Myometrial cell (primary cell): ENCODE results near the genes ODF3L1, ETFA, RCN2 and LINGO1.

GRCh38 chr15:75723792-75724318 lies at the start of gene ODF3L1:
TSS of gene ODF3L1 (plus strand) at chr15:75724041.
- RAMPAGE, long total RNA, result no peak

DNA sequence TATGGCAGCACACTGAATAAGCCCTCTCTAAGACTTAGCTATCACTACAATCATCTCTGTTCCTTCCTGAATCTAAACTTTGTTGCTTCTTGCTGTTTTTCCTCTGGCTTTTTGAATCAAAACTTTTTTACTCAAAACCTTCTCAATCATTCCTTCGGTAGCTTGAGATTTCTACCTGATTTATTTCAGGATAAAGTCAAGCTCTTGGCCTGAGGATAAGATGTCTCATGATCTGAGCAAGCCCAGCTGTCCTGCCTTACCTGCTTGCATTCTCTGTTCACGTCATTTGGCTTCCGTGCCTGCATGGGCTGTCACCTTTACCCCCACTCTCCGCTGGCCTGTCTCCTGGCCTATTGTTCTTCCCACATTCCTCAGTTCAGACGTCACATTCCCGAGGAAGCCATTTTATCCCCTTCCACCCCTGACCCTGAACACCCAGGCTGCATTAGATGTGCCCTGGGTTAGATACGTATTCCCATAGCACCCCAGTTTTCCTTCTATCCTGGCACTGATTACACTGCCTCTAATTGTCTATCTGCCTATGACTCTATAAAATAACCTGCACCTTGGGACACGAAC lies 19.5 kb upstream of the UBE2Q2 start:
- RAMPAGE, long total RNA, result no peak

DNA sequence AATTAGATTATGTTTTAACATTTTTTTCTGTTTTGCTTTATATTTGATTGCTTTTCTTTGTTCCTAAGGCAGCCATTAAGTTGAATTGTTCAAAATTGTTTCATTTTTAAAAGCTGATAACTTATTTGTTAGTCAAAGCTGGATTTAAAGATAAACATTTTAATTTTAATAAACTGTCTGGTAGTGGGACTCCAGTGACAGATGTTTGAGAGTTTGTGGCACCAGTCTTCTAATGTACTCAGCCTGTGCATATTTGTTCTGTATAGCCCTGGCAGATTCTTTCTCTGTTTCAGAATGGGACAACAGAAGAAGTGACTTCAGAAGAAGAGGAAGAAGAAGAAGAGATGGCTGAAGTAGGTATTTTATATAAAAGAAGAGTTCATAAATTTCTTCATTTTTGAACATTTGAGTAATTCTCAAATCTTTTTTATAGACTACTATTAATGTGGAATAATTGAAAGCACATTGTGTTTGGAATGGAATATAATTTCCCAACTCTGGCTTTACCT lies 25.5 kb downstream of the UBE2Q2 start:
- RAMPAGE, long total RNA, result no peak

- RAMPAGE, long total RNA, result no peak
Measured at GRCh38 chr15:76279840-76280579, 31.3 kb downstream of the ETFA start.

DNA sequence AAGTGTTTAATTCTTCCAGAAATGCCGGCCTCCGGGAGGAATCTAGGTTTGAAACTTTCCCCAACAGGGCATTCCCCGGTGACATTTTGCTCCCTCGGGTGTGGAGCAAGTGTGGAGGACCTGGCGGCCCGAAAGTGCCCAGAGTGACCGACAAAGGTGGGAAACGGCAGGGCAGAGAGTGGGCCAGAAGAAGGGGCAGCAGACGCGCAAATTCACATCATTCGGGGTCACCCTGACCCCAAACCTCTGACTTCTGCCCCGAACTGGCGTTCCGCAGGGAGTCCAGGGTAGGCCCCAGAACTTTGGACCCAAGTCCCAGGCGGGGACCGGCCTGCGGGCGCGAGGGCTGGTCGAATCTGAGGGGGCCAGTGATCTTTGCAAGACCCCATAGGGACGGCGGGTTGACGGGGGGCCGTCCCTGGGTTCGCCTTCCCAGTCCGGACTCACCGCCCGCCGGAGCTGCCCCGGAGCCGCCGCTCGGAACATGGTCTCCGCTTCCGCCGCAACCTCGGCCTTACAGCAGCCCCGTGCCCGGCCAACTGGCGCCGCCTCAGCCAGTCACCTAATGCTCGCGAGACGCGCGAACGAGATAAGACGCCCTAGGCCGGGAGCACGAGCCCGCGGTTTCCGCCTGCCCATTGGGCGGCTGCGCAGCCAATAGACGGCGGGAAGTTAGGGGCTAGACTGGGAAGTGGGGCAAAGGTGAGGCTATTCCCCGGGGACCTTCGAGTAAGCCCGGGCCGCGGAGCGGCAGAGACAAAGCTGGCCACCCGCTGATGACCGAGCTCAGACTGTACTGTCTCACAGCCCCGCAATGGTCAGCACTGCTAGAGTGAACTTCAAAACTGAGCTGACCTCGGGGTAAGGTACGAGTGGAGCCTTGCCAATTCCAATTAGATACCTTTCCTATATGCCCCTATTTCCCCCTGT lies at the start of gene ETFA:
ETFA (minus strand) TSS at position 567 of the 930 bp plus-strand sequence.
- RAMPAGE, long total RNA, result start-site peak on the minus strand centred at position 532 of the sequence, 79 bp wide, 918 and 1,230 reads in 2 replicates

GRCh38 chr15:76334901-76335808 lies 1.4 kb upstream of the ISL2 start:
- RAMPAGE, long total RNA, result no peak

DNA sequence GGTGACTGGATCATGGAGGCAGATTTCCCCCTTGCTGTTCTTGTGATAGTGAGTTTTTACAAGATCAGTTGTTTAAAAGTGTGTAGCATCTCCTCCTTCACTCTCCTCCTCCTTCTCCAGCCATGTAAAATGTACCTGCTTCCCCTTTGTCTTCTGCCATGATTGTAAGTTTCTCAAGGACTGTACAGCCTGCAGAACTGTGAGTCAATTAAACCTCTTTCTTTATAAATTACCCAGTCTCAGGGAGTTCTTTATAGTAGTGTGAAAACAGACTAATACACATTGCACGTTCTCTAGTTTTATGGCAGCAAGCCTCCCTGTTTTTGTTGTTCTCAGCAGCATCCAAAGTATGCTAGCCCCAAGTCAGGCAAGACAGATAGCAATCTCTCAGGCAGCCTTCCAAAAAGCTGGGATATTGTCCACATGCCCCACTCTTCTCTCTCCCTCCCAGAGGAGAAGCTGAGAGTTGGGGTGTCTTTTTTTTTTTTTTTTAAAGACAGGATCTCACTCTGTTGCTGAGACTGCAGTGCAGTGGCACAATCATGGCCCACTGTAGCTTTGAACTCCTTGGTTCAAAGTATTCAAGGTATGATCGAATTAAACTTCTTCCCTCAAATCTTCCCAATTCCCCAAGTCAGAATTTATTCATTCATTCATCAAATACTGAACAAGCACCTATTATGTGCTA lies 130.5 kb downstream of the ISL2 start:
- RAMPAGE, long total RNA, result no peak

DNA sequence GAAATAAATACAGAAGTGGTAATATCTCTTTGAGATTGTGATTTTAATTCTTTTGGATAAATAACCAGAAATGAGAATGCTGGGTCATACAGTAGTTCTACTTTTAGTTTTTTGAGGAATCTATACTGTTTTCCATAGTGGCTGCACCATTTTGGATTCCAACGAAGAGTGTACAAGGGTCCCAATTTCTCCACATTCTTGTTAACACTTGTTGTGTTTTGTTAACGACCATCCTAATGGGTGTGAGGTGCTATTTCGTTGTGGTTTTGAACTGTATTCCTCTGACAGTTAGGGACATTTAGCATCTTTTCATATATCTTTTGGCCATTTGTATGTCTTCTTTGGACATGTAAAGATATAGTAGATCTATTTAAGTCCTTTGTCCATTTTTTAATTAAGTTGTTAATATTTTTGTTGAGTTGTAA lies 153.5 kb downstream of the ISL2 start:
- RAMPAGE, long total RNA, result no peak

DNA sequence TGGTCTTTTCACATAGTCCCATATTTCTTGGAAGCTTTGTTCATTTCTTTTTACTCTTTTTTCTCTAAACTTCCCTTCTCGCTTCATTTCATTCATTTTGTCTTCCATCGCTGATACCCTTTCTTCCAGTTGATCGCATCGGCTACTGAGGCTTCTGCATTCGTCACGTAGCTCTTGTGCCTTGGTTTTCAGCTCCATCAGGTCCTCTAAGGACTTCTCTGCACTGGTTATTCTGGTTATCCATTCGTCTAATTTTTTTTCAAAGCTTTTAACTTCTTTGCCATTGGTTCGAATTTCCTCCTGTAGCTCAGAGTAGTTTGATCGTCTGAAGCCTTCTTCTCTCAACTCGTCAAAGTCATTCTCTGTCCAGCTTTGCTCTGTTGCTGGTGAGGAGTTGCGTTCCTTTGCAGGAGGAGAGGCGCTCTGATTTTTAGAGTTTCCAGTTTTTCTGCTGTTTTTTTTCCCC lies 271.1 kb downstream of the ISL2 start:
- RAMPAGE, long total RNA, result no peak

DNA sequence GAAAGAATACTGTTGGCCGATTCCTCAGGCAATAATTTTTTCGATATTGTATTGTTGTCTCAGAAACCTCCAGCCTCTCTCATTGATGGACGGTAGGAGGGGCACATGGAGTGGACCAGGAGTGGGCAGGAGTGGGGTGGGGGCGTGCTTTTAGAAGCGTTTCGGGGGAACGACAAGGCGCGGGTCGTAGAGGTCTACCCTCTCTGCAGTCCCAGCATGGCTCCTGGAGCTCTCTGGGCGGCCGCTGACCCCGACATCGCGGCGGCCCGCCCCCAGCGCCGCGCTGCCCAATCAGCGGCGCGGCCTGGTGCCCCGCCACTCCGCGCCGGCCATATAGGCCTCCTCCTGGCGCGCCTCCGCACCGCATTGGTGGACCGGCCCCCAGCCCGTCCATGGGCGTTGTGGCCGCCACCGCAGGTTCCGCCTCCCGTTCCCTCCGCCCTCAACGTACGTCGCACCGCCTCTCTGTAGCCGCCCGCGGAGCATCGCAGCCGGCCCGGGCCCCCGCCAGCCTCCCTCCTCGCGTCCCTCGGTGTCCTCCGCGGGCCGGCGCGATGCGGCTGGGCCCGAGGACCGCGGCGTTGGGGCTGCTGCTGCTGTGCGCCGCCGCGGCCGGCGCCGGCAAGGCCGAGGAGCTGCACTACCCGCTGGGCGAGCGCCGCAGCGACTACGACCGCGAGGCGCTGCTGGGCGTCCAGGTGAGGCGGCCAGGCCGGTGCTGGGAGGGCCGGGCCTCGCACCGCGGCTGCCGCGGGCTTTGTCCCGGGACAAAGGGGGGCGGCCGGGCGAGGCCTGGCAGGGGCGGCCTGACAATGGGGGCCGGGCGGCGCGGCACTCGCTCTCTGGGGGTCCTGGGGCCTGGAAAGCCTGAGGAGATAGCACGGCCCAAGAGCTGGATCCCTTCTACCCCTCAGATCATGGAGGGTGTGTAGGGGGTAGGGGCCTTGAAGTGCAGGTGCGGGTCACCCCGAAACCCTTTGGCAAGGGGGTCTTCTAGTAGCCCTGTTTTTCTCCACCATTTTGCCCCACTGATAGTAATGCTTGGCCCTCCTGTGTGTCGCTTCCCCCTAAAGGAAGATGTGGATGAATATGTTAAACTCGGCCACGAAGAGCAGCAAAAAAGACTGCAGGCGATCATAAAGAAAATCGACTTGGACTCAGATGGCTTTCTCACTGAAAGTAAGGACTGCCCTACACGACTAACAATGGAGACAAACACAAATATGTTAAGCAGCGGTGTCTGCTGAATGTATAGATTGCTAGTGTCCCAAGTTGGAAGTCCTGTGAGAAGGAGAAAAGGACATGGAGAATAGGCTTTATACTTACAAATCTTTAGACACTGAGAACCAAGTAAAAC lies at the start of gene RCN2:
RCN2 (plus strand) TSS at position 462 of the 1,357 bp plus-strand sequence.
- RAMPAGE, long total RNA, result no peak

- RAMPAGE, long total RNA, result no peak
Measured at GRCh38 chr15:76979365-76979784, 15.6 kb upstream of the PSTPIP1 start.

DNA sequence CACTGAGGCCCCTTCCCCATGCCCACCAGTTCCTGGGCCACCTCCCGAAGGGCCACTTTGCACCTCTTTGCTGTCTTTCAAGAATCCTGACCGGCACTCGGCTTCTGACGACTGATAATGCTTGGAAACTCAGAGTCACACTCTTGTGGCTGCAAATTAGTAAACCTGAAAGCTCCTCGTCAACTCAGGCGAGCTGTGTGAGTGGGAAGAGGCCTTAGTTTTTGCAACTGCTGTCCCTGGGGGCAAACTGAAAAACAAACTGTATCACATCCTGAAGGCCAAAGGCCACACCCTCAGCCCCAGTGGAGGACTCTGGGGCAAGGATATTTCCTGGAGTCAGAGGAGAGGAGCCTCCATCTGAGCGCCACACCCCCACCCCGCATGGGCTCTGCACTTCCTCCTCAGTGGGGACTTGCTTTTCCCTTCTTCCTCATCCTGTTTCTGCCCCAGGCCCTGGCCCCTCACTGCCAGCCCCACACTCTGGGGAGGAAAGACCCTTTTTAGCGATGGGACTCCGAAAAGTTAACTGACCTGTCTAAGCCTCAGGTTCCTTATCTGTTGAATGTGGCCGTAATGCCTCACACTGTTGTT lies 6.4 kb upstream of the PSTPIP1 start:
- RAMPAGE, long total RNA, result no peak

DNA sequence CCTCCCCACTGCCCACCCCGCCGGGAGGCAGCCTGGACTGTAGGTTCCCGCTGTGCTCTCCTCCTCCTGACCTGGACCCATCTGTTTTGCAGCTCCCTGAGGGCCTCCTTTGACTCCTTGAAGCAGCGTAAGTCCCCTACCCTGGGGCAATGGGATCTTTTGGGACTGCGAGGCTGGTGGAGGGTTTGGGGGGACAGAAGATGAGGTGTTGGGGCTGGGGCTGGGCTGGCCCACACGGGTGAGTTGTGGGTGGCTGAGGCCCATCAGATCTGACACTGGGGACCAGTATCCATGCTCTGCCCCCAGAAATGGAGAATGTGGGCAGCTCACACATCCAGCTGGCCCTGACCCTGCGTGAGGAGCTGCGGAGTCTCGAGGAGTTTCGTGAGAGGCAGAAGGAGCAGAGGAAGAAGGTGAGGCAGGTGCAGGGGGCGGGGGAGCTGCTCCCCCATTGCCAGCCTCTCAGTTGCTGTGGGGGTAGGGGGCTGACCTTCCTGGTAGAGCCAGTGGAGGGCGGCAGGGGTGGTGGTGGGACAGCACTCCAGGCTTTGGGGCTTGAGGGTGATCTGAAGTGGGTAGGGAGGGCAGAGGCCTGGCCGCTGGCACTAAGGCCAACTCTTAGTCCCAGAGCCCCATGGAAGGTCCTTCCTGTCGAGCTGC lies 30.4 kb downstream of the PSTPIP1 start:
- RAMPAGE, long total RNA, result no peak

DNA sequence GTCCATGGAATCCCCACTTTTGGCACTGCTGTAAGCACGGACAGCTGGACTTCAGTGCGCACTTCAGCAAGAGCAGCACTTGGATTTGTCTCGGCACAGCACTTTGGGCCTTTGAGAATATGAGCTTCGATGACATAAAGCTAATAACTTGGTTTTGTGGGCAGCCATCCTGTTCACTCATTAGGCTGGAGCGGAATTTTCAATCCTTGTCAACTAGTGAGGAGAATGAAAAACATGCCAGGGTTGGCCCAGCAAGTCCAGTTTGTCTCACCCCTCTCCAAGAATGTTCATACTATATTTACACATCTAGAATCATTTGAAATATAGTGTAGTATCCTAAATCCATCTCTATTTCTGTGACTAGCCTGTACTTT lies 38.6 kb upstream of the TSPAN3 start:
- RAMPAGE, long total RNA, result no peak

DNA sequence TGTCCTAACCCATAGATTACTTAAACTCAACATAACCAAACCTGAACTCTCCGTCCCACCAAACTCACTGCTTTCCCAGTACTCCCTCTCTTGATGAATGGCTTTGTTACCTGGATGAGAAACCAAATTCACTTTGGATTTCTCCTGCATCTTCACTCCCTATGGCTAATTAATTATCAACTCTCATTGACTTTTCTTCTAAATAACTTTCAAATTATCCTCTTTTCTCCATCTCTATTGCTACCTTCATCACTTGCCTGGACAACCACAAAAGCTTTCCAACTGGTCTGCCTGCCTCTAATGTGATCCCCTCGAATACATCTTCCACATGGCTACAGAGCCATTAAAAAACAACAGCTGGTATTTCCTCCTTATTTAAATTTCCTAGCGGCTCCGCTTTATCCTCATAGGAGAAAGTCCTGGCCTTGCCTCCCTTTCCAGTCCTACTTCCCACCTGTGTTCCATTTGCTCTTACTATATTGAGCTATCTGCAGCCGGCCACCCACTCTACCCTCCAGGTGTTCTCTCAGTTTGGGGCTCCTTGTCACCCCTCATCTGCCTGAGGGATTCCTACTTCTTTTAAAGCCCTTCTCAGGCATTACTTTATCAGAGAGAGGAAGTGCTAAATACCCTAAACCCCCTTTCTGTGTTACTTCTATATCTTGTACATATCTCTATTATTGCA lies 49.6 kb upstream of the TSPAN3 start:
- RAMPAGE, long total RNA, result no peak

DNA sequence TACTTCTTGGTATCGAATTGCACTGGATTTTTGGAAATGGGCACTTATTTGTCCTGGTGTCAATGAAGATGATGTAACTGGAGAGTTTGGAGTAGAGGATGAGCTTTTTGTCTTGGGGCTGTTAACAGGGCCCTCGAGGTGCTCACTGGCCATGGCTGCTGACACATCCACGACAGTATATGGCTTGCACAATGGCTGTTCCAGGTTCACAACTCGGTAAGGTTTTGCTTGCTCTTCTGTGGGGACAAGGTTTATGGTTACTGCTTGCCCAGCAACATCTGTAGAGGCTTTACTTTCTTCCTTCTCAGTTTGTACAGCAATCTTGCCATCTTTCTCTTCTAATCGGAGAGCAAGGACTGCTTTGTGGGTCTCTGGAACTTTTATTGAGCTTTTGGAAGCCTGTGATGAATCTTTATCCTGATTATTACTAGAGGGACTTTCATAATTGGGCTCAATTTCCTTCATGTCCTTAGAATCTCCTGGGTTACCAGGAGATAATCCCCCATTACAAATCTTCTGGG lies 109.5 kb upstream of the TSPAN3 start:
- RAMPAGE, long total RNA, result no peak

- RAMPAGE, long total RNA, result no peak
Measured at GRCh38 chr15:77497827-77498513, 77.3 kb downstream of the HMG20A start.

- RAMPAGE, long total RNA, result no peak
Measured at GRCh38 chr15:77606978-77607874, 25.5 kb downstream of the LINGO1 start.

DNA sequence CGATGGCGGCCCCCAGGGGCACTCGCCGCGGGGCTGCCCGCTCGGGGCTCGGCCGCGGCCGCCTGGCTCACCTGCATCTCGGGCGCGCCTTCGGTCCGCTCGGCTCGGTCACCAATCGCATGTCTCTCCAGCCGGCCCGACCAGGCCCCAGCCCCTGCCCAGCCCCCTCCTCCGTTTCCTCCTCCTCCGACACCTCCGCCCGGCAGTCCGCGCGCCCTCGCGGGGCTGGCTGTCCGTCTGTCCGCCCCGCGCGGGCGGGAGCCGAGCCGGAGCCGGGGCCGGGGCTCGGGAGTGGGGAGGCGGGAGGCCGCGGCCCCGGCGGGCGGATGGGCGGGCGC lies 504 bp downstream of the LINGO1 start:
- RAMPAGE, long total RNA, result no peak

DNA sequence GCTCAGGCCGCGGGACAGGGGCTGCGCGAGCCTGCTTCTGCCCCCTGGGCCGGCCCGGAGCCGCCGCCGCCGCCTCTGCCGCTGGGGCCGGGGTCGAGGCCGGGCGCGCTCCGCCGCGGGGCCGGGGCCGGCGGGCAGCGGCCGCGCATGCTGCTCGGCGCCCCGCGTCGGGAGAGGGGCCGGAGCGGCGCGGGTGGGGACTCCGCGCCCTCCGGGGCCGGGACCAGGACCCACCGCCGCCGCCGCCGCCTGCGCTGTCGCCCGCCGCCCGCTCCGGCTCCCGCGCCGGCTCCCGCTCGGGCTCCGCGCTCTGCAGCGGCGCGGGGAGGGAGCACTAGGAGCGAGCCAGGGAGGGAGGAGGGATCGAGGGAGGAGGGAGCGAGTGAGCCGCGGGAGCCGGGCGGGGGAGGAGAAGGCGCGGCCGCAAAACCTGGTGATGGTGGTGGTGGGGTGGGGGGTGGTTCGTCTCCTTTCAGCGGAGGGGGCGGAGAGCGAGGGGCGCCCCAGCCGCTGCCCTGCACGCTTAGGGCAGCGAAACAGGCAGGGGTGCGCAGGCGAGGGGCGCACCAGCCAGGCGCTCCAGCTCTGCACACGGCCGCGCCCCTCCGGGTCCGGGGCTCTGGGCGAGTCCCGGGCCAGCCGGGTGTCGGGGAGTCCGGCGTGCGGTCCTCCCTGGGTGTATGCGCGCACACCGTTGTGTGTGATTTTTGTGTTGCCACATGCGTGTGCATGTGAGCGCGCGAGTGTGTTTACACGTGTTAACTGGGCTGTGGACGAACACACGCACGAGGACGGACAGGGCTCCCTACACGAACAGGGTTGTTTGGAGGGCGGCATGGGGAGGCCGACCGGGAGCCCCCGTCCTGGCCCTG lies at the start of gene LINGO1:
LINGO1 (minus strand) TSS at position 336 of the 872 bp plus-strand sequence.
- RAMPAGE, long total RNA, result no peak